Endothelial cell of umbilical vein (primary cell): ENCODE results near the genes B2M and TERB2.

DNA sequence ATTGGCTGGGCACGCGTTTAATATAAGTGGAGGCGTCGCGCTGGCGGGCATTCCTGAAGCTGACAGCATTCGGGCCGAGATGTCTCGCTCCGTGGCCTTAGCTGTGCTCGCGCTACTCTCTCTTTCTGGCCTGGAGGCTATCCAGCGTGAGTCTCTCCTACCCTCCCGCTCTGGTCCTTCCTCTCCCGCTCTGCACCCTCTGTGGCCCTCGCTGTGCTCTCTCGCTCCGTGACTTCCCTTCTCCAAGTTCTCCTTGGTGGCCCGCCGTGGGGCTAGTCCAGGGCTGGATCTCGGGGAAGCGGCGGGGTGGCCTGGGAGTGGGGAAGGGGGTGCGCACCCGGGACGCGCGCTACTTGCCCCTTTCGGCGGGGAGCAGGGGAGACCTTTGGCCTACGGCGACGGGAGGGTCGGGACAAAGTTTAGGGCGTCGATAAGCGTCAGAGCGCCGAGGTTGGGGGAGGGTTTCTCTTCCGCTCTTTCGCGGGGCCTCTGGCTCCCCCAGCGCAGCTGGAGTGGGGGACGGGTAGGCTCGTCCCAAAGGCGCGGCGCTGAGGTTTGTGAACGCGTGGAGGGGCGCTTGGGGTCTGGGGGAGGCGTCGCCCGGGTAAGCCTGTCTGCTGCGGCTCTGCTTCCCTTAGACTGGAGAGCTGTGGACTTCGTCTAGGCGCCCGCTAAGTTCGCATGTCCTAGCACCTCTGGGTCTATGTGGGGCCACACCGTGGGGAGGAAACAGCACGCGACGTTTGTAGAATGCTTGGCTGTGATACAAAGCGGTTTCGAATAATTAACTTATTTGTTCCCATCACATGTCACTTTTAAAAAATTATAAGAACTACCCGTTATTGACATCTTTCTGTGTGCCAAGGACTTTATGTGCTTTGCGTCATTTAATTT lies at the start of gene B2M:
B2M (plus strand) TSS at position 50 of the 894 bp plus-strand sequence.
- PRO-cap, result bidirectional peak, plus-strand start at position 50 of the sequence, minus-strand start outside the sequence; bidirectional peak, plus-strand start at position 704 of the sequence, minus-strand start at position 641 of the sequence
CAGE:
- cytosol, long polyA minus RNA, result start-site peak on the plus strand centred at position 47 of the sequence, 10 bp wide, 25,553 reads
- cytosol, long polyA plus RNA, result start-site peak on the plus strand centred at position 89 of the sequence, 94 bp wide, 74,679 and 46,317 reads in 2 replicates
- long polyA plus RNA, result start-site peak on the plus strand centred at position 57 of the sequence, 25 bp wide, 8,029 and 14,874 reads in 2 replicates
- nucleus, long polyA minus RNA, result start-site peak on the plus strand centred at position 55 of the sequence, 21 bp wide, 2,152 reads
- nucleus, long polyA plus RNA, result start-site peak on the plus strand centred at position 62 of the sequence, 35 bp wide, 12,397 and 22,816 reads in 2 replicates

DNA sequence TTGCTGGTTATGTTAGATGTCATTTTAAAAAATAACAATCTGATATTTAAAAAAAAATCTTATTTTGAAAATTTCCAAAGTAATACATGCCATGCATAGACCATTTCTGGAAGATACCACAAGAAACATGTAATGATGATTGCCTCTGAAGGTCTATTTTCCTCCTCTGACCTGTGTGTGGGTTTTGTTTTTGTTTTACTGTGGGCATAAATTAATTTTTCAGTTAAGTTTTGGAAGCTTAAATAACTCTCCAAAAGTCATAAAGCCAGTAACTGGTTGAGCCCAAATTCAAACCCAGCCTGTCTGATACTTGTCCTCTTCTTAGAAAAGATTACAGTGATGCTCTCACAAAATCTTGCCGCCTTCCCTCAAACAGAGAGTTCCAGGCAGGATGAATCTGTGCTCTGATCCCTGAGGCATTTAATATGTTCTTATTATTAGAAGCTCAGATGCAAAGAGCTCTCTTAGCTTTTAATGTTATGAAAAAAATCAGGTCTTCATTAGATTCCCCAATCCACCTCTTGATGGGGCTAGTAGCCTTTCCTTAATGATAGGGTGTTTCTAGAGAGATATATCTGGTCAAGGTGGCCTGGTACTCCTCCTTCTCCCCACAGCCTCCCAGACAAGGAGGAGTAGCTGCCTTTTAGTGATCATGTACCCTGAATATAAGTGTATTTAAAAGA lies 2.1 kb downstream of the B2M start:
- PRO-cap, result no peak
CAGE:
- cytosol, long polyA minus RNA, result no peak
- cytosol, long polyA plus RNA, result no peak
- long polyA plus RNA, result no peak
- nucleus, long polyA minus RNA, result no peak
- nucleus, long polyA plus RNA, result no peak

DNA sequence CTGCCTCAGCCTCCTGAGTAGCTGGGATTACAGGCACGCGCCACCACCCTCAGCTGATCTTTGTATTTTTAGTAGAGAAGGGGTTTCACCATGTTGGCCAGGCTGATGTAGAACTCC lies 8.0 kb upstream of the TRIM69 start:
- PRO-cap, result no peak
CAGE:
- cytosol, long polyA minus RNA, result no peak
- cytosol, long polyA plus RNA, result no peak
- long polyA plus RNA, result no peak
- nucleus, long polyA minus RNA, result no peak
- nucleus, long polyA plus RNA, result no peak

DNA sequence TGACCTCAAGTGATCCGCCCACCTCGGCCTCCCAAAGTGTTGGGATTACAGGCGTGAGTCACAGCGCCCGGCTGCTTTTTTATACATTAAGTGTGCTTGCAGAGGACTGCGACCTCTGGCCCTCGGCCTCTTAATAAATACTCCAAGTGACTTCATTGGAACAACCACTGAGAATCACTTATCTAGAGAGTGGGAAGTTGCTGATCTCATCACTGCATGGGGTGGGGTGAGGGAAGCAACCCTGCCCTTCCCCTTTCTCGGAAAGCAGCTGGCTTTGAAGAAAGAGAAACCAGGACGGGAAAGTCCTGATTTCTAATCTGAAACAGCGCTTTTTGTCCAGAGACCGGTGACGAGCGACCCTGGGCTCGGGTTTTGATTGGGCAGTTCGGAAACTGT lies 7.8 kb upstream of the TRIM69 start:
- PRO-cap, result bidirectional peak, plus-strand start outside the sequence, minus-strand start at position 135 of the sequence
CAGE:
- cytosol, long polyA minus RNA, result no peak
- cytosol, long polyA plus RNA, result no peak
- long polyA plus RNA, result no peak
- nucleus, long polyA minus RNA, result no peak
- nucleus, long polyA plus RNA, result no peak

- PRO-cap, result no peak
CAGE:
- cytosol, long polyA minus RNA, result no peak
- cytosol, long polyA plus RNA, result no peak
- long polyA plus RNA, result no peak
- nucleus, long polyA minus RNA, result no peak
- nucleus, long polyA plus RNA, result no peak
Observed at GRCh38 chr15:44956501-44956882, at the start of gene TERB2. Gene TERB2, plus strand, starts transcription at chr15:44956687.

GRCh38 chr15:45043025-45043436 lies 20.0 kb downstream of the SORD start:
- PRO-cap, result no peak
CAGE:
- cytosol, long polyA minus RNA, result no peak
- cytosol, long polyA plus RNA, result no peak
- long polyA plus RNA, result no peak
- nucleus, long polyA minus RNA, result no peak
- nucleus, long polyA plus RNA, result no peak

GRCh38 chr15:45378887-45379439 lies 619 bp upstream of the GATM start:
- PRO-cap, result no peak
CAGE:
- cytosol, long polyA minus RNA, result no peak
- cytosol, long polyA plus RNA, result no peak
- long polyA plus RNA, result no peak
- nucleus, long polyA minus RNA, result no peak
- nucleus, long polyA plus RNA, result no peak

GRCh38 chr15:45435078-45435558 lies 4.7 kb downstream of the C15orf48 start:
- PRO-cap, result no peak
CAGE:
- cytosol, long polyA minus RNA, result no peak
- cytosol, long polyA plus RNA, result no peak
- long polyA plus RNA, result no peak
- nucleus, long polyA minus RNA, result no peak
- nucleus, long polyA plus RNA, result no peak

DNA sequence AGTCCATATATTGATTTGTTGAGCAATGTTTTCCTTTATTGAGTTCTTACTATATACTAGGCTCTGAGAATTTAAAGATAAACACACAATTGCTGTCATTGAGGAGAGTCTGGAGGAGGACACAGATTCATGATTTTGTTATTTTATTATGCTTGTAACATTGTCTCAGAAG lies 19.1 kb downstream of the C15orf48 start:
- PRO-cap, result no peak
CAGE:
- cytosol, long polyA minus RNA, result no peak
- cytosol, long polyA plus RNA, result no peak
- long polyA plus RNA, result no peak
- nucleus, long polyA minus RNA, result no peak
- nucleus, long polyA plus RNA, result no peak

DNA sequence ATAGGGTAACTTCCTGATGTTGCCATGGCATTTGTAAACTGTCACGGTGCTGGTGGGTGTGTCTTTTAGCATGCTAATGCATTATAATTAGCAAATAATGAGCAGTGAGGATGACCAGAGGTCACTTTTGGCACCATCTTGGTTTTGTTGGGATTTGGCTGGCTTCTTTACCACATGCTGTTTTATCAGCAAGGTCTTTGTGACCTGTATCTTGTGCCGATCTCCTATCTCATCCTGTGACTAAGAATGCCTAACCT lies 3.3 kb upstream of the BLOC1S6 start:
- PRO-cap, result no peak
CAGE:
- cytosol, long polyA minus RNA, result no peak
- cytosol, long polyA plus RNA, result no peak
- long polyA plus RNA, result no peak
- nucleus, long polyA minus RNA, result no peak
- nucleus, long polyA plus RNA, result no peak

DNA sequence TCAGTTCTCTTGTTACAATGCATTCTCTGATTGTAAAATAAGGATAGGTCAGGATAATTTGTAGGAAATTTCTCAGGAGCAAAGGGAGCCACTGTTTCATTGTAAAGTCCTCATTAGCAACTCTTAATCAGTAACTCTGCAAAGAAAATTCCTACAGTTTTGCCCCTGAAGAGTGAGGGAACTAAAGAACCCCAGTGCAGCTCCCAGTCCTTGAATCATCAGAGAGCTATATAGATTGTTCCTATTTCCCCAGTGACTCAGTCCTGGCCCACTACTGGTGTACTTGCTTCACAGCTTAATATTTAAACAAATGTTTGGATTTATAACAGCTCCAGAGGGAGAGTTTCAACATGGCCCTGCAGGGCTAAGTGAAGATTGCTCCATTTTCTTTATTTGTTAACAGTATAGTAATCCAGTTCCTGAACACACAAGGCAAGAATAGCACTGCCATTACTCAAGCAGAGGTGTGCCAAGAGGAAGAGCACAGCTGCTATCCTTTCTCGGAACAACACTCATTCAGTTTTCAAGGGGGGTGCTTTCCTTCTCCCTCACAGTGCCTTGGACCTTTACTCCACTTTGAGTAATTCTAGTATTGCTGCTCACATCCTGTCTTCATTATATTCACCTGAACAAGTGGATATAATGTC lies 6.5 kb downstream of the SQOR start:
- PRO-cap, result no peak
CAGE:
- cytosol, long polyA minus RNA, result no peak
- cytosol, long polyA plus RNA, result no peak
- long polyA plus RNA, result no peak
- nucleus, long polyA minus RNA, result no peak
- nucleus, long polyA plus RNA, result no peak

DNA sequence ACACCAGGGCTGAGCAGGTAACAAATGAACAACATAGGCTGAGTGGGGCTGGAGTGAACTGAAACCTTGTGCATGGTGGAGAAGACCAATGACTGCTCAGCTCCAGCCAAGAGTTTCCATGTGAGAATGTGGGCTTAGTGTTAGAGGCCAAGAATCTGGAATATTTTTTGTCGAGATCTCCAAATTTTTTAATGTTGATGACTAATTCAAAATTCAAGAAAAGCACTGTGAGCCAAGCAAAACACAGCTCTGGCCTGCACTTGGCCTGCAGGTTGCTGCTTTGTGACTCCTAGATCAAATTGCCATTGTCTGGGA lies 7.4 kb downstream of the SQOR start:
- PRO-cap, result no peak
CAGE:
- cytosol, long polyA minus RNA, result no peak
- cytosol, long polyA plus RNA, result no peak
- long polyA plus RNA, result no peak
- nucleus, long polyA minus RNA, result no peak
- nucleus, long polyA plus RNA, result no peak

- PRO-cap, result no peak
CAGE:
- cytosol, long polyA minus RNA, result no peak
- cytosol, long polyA plus RNA, result no peak
- long polyA plus RNA, result no peak
- nucleus, long polyA minus RNA, result no peak
- nucleus, long polyA plus RNA, result no peak
Observed at GRCh38 chr15:47504713-47505095, 212.6 kb upstream of the SEMA6D start.

DNA sequence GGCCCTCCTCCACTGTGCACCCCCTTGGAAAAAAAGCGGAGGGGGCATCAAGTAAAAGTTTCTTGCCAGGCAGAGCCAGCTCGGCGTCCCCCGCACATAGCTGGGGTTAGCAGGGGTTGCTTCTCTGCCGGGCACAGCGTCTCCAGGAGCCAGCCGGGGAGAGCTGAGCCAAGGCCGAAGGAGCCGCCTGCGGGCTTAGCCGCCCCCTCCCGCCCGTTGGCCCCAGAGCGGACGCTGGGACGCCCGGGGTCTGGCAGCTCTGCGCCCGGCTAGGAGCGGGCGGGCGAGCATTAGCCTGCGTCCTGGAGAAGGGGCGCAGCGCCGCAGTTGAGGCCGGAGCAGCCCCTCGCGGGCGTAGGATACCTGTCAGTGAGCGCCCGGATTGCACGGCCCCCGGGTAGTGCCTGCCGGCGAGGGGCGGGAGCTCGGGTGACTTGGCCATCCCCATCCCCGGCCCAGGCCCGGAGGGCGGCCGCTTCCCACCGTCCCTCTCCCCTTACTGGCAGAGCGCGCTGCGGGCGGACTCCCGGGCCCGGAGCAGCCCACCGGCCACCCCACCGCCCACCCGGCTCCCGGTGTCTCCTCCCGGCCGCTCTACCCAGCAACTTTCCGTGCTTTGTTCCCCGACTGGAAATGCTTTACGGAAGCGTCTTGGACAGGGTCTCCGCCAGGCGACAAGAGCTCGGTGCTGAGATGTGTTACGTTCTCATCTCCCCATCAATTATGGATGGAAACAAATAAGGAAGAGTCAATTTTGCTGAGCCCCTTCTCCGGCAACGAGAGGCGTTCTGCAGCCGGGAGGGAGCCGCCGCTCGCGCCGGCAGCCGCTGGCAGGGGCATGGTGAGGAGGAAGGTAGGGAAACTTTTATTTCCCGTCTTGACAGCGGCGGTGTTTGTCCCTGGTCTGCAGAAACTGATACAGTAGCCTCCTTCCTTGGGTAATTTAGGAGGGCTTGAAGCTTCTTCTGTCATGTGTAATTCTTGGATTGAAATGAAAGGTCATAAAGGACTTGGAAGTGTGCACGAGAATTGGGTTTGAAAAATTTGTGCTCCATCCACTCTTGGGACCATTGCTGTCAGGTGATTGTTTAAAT lies 1.1 kb downstream of the SEMA6D start:
- PRO-cap, result bidirectional peak, plus-strand start at position 225 of the sequence, minus-strand start outside the sequence; bidirectional peak, plus-strand start at position 612 of the sequence, minus-strand start at position 371 of the sequence; unidirectional peak, minus-strand start at position 840 of the sequence
CAGE:
- cytosol, long polyA minus RNA, result no peak
- cytosol, long polyA plus RNA, result no peak
- long polyA plus RNA, result no peak
- nucleus, long polyA minus RNA, result no peak
- nucleus, long polyA plus RNA, result no peak

GRCh38 chr15:47719115-47719778 lies 1.9 kb downstream of the SEMA6D start:
- PRO-cap, result unidirectional peak, minus-strand start at chr15:47719253; unidirectional peak, minus-strand start at chr15:47719294
CAGE:
- cytosol, long polyA minus RNA, result no peak
- cytosol, long polyA plus RNA, result no peak
- long polyA plus RNA, result no peak
- nucleus, long polyA minus RNA, result no peak
- nucleus, long polyA plus RNA, result no peak

GRCh38 chr15:48177113-48177328 lies 1.1 kb downstream of the MYEF2 start:
- PRO-cap, result unidirectional peak, plus-strand start at chr15:48177209
CAGE:
- cytosol, long polyA minus RNA, result no peak
- cytosol, long polyA plus RNA, result no peak
- long polyA plus RNA, result no peak
- nucleus, long polyA minus RNA, result no peak
- nucleus, long polyA plus RNA, result no peak

DNA sequence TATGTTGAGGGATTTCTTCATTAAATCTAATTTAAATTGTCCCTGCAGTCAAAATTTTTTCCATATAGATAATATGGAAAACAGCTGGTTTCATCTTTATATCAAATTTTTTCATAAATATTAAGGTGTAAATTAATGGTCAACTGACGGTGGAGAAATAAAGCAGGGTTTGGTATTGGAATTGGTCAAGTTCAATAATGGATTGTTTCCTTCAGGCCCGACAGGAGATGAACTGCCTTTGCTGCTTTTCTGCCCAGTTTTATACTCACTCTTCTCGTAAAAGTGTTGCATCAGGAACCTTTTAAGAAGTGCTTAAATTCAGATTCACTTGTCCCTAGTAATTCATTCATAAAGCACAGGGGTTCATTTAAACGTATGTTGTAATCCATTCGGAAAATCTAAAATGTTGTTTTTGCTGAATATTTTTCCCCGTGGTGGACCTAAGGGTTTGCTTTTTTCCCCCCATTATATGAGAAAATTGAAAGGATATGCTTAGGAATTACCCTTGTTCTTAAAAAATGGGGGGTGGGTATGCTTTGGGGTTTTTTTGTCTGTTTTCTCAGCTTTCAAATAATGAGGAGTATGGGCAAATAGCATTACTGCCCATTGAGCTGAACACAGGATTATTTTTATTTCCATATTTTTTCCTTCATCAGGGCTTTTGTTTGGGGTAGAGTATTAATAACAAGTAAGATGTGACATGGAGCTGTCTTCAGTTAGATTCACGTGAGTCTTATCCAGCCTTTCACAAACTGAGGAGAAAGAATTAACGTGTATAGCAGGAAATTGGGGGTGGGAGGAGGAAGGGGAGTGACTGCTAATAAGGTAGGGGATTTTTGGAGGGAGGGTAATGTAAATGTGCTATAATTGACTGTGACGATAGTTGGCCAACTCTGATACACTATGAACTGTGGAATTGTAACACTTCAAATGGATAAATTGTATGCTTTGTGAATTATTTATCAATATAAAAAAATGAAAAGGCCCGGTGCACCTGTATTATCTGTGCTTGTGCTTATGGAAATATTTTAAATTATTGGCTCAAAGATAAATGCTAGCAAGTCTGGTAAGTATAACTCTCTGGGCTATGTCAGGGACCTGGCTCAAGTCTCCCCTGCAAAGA lies 8.6 kb downstream of the DUT start:
- PRO-cap, result no peak
CAGE:
- cytosol, long polyA minus RNA, result no peak
- cytosol, long polyA plus RNA, result no peak
- long polyA plus RNA, result start-site peak on the plus strand centred at position 644 of the sequence, 401 bp wide, 20 and 28 reads in 2 replicates
- nucleus, long polyA minus RNA, result no peak
- nucleus, long polyA plus RNA, result start-site peak on the plus strand centred at position 583 of the sequence, 176 bp wide, 48 and 32 reads in 2 replicates; start-site peak on the plus strand centred at position 823 of the sequence, 127 bp wide, 35 and 55 reads in 2 replicates

DNA sequence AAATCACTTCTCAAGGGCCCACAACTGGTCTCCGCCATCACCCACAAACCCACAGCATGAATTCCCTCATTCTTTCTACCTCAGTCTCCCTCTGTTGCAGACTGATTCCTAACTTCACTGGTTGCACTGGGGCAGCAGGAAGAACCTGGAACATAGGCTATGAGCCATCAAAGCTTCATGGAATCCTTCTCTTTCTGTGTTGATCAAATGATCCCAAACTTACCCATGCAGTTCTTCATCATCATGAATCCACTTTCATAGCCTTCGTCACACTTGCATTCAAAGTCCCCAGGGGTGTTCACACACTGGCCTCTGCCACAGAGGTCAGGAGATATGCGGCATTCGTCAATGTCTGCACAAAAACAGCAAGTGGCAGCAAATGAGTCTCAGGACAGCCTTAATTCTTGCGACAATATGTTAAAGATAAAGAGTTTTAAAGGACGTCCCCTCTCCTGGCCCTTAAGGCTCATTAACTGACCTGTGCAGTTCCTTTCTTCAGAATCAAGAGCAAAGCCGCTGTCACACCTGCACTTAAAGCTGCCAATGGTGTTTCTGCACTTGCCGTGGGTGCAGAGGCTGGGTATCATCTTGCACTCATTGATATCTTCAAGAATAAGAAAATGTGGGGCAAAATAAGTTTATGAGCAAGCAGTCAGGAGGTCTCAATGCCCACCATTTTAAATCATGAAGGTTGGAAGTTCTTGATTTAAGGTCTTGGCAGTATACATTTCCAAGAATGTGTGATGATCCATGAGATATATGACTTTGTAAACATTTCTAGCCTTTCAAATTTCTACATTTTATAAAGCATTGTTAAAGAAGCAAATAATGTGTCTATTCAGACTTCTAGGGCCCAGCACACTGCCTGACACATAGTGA lies 156.9 kb downstream of the DUT start:
- PRO-cap, result no peak
CAGE:
- cytosol, long polyA minus RNA, result no peak
- cytosol, long polyA plus RNA, result no peak
- long polyA plus RNA, result no peak
- nucleus, long polyA minus RNA, result no peak
- nucleus, long polyA plus RNA, result no peak

- PRO-cap, result no peak
CAGE:
- cytosol, long polyA minus RNA, result no peak
- cytosol, long polyA plus RNA, result no peak
- long polyA plus RNA, result no peak
- nucleus, long polyA minus RNA, result no peak
- nucleus, long polyA plus RNA, result no peak
Observed at GRCh38 chr15:48794537-48795285, 16.2 kb downstream of the CEP152 start.

DNA sequence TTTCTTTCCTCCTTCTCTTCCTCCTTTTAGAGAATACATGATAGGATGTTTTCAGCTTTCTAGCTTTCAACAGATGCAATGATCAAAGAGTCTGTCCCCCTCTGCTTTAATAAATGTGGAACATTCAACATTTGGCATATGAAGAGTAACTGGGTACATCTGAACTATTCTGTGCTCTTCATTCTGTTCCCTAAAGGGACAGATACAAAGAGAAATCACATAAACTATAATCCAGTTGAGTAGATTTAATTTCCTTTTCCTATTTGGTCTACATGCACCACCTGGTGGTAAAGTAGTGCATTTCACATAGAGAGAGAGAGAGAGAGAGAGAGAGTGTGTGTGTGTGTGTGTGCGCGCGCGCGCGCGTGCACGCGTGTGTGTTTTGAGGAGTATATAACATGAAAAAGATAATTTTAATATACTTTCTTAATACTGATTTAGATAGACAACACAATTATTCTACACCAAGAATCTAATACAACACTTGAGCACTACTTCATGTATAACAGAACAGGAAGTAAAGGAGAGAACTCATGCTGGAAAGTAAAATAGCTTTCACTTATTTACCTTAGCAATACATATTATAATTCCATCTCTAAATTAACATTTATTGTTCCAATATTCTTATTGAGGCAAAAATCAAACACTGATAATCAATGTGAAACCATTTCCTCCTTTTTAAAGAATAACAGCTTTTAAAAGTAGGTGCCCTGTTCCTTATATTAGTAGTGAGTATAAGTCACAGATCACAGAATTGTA lies 1.1 kb upstream of the FGF7 start:
- PRO-cap, result no peak
CAGE:
- cytosol, long polyA minus RNA, result no peak
- cytosol, long polyA plus RNA, result no peak
- long polyA plus RNA, result no peak
- nucleus, long polyA minus RNA, result no peak
- nucleus, long polyA plus RNA, result no peak